ENCODE measurements around the genes TMEM270, ELN and EIF4H.

DNA sequence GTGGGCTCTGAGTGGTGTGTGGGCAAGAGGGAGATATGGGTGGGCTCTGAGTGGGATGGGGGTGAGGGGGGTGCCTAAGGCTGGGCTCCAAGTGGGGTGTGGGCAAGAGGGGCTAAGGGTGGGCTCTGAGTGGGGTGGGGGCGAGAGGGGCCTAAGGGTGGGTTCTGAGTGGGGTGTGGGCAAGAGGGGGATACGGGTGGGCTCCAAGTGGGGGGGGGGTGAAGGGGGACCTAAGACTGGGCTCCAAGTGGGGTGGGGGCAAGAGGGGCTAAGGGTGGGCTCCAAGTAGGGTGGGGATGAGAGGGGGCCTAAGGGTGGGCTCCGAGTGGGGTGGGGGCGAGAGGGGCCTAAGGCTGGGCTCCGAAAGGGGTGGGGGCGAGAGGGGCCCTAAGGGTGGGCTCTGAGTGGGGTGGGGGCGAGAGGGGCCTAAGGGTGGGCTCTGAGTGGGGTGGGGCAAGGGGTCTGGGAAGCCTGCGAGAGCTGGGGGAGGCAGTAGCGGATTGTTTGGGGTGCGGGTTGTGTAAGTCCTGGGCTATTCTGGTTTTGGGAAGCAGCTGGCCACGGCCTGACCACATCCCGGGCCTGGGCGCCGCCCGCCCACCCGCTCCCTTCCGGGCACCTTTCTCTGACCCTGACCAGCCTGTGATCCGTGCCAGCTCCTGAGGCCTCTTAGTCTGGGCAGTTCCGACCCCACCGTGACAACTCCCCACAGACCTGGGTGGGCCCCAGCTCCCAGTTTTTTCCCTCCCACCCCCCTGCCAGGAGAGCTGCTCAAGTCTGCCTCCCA lies 22.1 kb upstream of the TBL2 start:
- PRO-cap: no peak

- PRO-cap: no peak
Observed at GRCh38 chr7:73602858-73603883, 21.2 kb downstream of the MLXIPL start.

DNA sequence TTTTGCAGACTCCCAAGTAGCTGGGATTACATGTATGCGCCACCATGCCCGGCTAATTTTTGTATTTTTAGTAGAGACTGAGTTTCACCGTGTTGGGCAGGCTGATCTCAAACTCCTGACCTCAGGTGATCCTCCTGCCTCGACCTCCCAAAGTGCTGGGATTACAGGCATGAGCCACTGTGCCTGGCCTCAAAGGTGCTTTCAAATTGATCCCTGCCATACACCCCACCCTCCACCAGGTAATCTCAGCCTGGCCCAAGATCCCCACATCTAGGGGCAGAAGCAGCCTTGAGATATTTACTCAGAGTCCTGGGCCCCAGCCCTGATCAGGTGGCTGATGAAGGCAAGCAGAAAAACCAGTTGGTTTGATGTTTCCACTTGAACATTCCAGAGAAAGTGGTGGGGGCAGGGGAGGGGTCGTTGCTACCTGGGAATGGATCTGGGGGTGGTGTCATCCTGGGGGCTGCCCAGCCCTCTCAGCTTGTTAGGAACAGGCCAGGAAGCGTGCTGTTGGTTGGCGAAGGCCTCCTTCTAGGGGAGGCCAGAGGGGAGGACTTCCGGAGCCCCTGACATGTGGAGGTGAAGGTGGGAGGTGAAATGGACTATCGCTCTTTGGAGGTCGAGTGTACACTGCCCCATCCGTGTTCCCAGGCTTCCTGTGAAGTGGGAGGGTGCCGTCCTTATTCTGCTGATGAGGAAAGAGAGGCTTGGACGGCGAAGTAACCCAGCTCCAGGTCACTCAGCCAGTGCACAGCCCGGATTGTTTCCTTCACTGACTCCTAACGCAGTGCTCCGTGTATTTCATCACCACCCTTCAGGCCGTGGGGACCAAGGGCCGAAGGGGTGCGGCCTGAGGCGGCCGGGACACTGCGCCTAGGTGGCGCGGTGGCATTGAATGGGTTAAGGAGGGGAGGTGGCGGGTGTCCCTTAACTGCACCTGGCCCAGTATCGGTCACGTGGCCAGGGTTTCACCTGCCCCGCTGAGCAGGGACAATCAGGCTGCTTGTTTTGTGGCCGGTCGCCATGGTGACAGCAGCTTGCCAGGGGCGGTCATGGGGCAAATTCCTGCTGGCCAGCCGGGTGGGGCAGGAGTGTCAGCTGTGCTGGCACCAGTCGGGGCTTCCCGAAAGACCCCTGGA lies 3.9 kb upstream of the ABHD11 start:
- PRO-cap: no peak

- PRO-cap: no peak
Observed at GRCh38 chr7:73769494-73770074, 486 bp downstream of the CLDN3 start.

GRCh38 chr7:73860833-73861332 lies at the start of gene TMEM270:
Gene TMEM270 (plus strand): TSS chr7:73861159.
- PRO-cap: no peak

DNA sequence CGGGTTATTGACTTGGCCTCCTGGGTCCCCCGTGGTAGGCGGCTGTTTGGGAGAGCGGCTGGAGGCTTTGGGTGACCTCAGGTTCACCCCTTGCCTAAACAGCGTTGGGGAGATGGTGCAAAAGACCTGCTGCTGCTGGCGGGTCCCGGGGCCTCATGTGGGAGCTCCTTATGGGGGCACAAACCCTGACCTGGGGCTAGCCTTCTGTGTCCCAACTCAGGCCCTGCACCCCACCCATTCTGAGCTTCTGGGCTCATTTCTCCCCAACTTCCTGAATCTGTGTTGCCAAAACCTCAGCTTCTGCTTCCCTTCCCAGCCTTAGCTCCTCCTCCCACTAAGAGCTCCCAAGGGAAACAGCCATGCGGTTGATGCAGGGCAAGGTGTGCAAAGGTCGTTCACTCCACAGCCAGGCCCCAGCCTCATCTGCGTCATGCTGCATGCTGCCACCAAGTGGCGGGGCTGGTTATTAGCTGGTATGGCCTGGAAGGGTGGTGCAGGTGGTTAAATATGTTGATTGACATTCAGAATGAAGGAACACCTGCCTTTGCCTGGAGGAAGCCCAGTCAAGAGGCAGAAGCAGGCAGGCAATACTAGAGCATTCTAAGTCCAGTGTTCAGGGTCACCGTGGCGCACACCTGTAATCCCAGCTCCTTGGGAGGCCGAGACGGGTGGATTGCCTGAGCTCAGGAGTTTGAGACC lies 49.0 kb upstream of the ELN start:
- PRO-cap: no peak

DNA sequence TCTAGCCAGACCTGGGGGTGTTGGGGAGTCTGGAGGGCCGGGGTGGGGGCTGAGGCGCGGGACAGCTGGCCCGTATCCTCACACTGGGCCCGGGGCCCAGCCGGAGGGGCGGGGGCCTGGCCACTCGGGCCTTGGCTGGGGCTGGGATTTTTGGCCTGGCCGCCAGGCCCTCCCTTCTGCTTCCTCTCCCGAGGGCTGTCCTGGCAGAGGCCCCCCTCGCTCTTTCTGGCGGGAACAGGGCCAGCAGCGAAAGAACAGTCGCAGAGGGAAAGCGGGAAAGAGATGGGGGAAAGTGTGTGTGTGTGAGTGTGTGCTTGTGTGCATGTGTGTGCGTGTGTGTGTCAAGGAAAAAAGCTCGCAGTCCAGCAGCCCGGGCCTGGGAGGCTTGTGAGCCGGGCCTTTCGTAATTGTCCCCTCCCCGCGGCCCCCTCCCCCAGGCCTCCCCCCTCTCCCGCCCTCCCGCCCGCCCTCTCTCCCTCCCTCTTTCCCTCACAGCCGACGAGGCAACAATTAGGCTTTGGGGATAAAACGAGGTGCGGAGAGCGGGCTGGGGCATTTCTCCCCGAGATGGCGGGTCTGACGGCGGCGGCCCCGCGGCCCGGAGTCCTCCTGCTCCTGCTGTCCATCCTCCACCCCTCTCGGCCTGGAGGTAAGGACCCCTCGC lies at the start of gene ELN:
ELN (plus strand) TSS at position 553 of the 664 bp plus-strand sequence.
- PRO-cap: unidirectional peak, plus-strand start at position 556 of the sequence

DNA sequence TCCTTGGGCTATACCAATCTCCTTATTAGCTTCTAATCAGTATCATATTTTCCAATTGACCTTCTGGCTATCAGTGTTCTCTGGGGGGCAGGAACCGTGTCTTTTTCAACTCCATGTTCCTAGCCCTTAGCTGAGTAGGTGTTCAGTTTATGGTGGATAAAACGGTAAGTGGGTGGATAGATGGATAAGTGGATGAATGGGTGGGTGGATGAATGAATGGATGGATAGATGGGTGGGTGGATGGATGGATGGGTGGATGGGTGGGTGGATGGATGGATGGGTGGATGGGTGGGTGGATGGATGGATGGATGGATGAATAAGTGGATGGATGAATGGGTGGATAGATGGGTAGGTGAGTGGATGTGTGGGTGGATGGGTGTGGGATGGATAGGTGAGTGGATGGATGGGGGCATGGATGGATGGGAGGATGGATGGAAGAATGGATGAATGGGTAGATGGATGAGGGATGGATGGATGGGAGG lies 25.5 kb downstream of the ELN start:
- PRO-cap: no peak

DNA sequence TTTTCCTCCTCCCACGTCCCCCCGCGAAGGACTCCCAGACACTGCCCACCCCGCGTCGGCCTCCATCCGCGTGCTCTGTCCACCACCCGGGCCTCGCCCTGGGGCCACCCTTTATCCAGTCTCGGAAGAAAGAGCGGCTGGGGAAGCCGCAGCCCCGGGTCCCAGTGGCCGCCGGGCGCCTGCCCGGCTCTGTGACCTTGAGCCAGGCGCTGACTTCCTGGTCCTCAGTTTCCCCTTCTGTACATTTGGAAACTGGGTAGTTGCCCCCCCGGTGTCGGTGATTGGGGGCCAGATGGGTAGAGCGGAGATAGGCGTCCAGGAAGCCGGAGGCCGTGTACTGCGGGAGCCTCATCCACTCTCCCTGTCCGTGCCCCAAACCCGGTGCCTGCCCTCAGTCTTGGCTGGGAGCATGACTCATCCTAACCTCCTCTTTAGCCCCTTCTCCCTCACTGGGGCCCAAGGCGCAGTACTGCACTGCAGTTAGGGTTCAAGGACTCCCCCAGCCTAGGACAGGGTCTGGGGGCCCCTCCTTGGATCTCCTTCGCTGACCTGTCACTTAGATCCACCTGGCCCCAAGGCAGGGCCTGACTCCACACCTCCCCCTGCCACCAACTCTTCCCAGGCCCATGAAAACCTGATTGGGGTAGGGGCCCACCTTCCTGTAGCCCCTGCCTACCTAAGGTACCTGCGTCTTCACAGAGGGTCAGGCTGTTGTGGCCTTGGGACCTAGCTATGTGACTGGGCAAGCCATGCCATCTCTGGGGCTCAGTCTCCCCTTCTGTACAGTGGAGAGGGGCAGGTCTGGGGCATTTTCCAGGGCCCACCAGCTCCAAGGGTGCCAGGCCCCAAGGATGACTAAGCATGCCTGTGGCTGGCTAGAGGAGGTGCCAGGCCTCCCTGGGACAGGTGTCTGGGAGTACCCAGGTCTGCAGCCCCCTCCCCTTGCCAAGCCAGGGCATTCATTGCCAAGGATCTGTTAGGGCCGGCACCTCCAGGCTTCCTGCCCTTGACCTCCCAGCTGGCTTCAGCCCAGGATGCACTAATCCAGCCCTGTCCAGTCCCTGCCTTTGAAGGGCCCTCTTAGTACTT lies 1.0 kb downstream of the LIMK1 start:
- PRO-cap: no peak

DNA sequence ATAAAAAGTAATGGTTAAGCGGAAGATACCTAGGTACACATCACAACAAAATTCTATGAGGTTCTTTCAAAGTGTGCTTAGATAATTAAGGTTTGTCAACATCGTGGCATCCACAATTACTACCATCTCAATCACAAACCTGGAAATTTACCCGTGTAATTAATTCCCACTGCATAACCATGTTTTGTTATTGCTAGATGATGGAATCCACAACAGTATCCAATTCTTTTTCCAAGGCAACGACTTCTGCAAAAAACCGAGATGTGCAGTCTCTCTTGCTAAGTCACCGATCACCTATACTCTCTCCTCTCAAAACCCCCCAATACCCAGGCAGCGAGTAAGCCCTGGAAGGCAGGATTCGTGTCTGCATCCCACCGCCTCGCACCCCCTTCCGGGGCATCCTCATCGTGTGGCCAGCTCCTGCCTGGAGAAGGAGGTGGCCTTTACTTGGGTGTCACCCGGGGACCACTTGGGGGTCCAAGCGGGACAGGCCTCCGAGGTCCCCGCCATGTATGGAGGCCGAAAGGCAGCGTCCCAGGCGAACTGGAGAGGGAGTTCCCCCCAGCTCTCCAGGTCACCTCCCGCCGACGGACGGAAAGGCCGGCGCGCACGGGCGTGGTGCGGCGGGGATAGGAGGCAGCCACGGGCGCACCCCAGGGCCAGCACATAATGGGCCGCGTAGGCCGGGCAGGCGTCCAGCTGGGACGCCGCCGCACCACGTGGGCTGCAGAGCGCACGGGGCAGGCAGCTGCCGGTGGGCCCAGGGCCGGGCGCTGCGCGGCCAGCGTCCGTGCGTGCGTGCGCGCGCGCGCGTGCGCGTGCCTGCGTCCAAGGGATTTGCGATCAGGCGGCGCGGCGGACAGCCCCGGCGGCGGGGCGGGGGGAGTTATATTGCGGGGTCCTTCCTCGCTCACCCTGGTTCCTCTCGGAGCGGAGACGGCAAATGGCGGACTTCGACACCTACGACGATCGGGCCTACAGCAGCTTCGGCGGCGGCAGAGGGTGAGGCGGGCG lies at the start of gene EIF4H:
EIF4H (plus strand) TSS at position 916 of the 1,014 bp plus-strand sequence.
- PRO-cap: bidirectional peak, plus-strand start at position 916 of the sequence, minus-strand start at position 545 of the sequence

GRCh38 chr7:74192994-74193720 lies 16.6 kb upstream of the LAT2 start:
- PRO-cap: no peak

DNA sequence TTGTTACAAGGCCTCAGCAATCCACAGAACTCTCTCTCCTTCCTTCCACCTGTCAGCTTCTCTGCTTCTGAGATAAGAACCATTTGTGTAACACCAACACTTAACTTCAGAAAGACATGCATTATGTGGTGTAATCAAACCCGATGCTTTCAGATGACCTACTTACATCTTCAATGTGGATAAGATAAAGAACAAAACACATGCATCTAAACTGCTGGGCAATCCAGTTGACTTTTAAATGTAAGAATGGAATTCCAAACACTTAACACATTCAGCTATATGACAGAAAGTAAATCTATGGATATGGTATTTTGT lies 13.1 kb upstream of the LAT2 start:
- PRO-cap: no peak

DNA sequence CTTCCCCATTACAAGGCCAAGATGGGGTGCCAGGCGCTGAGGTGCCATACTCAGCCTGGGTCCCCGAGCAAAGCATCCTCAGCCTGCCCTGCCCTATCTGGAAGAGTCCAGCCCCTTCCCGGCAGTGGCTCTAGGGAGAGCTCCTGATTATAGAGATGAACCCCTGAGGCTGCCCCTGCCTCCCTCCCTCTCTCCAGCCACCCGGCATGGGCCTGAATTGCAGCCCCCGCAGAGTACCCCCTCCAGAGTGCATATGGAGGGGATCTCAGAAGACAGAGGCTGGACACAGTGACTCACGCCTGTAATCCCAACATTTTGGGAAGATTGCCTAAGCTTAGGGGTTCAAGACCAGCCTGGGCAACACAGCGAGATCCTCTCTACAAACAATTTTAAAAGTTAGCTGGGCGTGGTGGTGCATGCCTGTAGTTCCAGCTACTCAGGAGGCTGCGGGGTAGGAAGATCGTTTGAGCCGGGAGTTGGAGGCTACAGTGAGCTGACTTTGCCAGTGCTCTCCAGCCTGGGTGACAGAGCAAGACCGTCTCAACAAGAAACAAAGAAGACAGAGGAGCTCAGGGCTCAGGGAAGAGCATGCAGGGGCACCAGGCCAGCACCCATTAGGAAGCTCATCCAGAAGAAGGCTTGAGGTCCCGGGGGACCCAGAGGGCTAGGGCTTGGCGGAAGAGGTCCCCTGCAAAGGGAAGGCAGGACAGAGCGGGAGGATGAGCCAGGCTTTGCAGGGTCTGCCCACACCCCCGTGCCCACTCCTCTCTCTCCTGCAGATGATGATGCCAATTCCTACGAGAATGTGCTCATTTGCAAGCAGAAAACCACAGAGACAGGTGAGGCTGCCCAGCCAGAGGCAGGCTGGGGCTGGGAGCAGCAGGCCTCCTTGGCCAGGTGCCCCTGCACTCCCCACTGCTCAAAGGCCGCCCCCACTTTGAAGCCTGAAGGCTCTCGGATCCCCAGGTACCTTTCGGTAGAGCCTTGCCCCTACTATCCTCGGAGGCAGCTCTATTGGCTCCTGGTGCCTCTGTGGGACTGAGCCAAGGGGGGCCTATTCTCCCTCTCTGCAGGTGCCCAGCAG lies 13.5 kb downstream of the LAT2 start:
- PRO-cap: no peak

GRCh38 chr7:74312407-74313204 lies 23.4 kb downstream of the CLIP2 start:
- PRO-cap: no peak

- PRO-cap: no peak
Observed at GRCh38 chr7:74371091-74371829, 82.1 kb downstream of the CLIP2 start.

GRCh38 chr7:74403727-74404863 lies 49.6 kb upstream of the GTF2IRD1 start:
- PRO-cap: no peak

GRCh38 chr7:74498934-74499713 lies 45.4 kb downstream of the GTF2IRD1 start:
- PRO-cap: no peak

DNA sequence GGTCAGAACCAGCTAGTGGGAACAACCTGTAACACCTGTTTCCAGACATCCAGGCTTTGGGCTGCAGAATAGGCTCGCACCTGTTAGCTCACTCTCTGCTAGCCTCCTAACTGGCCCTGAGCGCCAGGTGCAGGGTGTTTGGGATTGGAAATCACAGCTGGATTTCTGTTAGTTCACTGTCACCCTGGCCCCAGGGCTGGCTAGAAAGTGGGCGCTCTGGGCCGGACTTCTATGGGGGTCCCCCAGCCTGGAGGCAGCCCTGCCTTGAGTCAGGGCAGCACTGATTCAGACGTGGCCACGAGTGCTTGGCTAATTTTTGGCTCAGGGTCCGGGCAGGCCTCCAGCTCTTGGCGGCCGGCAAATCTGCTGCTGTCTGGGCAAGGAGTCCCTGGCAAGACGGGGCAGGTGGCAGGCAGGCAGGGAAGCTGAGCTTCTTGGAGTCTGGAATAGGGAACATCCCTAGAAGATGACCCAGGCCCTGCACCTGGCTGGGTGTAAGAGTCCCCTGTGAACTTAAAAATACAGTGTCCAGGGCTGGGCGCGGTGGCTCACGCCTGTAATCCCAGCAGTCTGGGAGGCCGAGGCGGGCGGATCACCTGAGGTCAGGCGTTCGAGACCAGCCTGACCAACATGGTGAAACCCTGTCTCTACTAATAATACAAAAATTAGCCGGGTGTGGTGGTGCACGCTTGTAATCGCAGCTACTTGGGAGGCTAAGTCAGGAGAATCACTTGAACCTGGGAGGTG lies 48.8 kb downstream of the GTF2IRD1 start:
- PRO-cap: no peak

GRCh38 chr7:74606019-74607058 lies 51.2 kb upstream of the GTF2I start:
- PRO-cap: no peak

DNA sequence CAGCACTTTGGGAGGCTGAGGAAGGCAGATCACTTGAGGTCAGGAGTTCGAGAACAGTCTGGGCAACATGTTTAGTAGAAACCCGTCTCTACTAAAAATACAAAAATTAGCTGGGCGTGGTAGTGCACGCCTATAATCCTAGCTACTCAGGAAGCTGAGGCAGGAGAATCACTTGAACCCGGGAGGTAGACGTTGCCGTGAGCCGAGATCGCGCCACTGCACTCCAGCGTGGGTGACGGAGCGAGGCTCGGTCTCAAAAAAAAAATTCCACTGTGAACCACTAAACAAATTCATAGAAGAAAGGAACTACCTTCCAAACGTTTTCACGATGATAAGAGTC lies 1.9 kb upstream of the GTF2I start:
- PRO-cap: no peak

All from osteocyte (in vitro differentiated cells).